Natural killer cell (primary cell): Measurements from ENCODE around the genes VSIG4 and EFNB1.

DNA sequence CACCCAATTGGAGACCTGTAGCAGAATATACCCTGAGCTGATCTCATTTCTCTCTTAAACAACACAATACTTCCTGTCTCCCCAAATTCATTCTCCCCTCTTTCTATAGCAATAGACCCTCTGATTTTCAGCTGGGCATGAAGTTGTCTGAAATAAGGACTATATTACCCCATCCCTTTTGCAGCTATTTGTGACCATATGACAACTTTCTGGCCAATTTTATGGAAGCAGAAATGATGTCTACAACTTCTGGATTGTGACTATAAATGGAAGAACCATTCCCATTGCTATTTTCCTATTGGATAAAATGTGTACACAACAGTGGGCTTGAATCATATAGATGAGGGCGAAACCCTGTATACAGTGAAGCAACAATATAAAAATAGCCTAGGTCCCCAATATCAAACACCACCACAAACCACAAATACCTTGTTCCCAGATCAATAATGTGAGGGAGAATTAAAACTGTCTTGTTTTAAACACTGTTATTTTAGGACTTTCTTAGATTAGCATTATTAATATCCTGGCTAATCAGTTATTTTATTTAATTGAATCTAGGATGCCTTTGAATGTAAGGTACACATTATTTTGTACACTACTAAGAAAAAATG is 17.3 kb downstream of the ZC4H2 start:
- PRO-cap = no peak

- PRO-cap = no peak
These were observed 161.3 kb downstream of the ZC3H12B start for GRCh38 chrX:65195895-65196420.

DNA sequence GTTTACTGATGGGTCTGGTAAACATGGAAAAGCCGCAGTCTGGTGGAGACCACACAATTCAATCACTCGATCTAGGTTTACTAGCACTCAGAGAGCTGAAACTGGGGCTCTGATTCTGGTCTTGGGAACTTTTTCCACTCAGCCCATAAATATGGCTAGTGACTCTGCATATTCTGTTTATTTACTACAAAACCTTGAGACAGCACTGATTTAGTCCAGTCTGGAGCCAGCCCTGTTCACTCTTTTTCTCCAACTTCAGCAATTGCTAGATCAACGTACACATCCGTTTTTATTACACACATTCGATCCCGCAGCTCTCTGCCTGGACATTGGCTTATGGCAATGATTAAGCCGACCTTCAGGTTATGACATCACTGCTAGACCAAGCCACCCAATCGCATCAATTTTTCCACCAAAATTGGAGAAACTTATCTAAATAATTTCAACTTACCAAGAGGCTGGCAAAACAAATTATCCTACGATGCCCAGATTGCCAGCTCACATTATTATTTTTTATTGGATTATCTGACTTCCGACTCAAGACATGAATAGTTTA is 163.2 kb downstream of the ZC3H12B start:
- PRO-cap = no peak

DNA sequence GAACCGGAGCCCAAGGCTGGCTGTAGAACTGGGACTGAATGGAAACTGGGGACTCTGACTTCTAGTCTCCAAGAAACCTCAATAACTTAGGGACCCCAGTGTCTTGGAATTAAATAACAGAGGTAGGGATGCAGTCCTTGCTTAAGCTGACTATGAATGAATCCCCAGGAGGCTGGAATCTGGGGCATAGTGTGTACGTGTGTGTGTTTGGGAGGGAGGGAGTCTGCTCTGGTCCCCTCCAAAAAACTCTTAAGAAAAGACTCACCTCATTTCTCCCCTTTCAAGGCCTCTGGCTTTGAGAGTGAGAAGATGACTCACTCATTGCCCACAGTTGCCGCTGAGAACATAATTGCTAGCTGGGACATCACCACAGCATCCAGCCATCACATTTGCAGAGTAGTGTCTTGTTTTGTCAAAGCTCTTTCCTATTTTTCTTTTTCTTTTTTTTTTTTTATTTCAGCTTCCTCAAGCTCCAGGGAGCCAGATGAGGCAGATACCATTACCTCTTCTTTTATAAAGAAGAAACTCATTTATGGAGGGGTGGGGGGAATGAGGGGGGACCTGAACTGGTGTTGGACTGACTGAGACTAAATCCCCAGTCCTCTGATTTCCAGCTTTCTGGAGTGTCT is 61.7 kb upstream of the LAS1L start:
- PRO-cap = bidirectional peak, plus-strand start at position 372 of the sequence, minus-strand start at position 251 of the sequence

DNA sequence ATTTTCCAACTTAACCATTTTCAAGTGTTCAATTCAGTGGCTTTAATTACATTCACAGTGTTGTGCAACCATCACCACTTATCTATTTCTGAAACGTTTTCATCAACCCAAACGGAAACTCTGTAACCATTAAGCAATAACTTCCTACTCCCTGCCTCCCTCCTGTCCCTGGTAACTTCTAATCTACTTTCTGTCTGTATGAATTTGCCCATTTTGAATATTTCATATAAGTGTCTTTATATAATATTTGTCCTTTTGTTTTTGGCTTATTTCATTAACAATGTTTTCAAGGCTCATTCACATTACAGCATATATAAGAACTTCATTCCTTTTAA is 57.4 kb upstream of the MSN start:
- PRO-cap = no peak

GRCh38 chrX:65705985-65706944 is 38.8 kb downstream of the MSN start:
- PRO-cap = bidirectional peak, plus-strand start at chrX:65706538, minus-strand start at chrX:65706409

GRCh38 chrX:65738126-65738657 is 70.7 kb downstream of the MSN start:
- PRO-cap = no peak

GRCh38 chrX:65742249-65742651 is 74.8 kb downstream of the MSN start:
- PRO-cap = no peak

DNA sequence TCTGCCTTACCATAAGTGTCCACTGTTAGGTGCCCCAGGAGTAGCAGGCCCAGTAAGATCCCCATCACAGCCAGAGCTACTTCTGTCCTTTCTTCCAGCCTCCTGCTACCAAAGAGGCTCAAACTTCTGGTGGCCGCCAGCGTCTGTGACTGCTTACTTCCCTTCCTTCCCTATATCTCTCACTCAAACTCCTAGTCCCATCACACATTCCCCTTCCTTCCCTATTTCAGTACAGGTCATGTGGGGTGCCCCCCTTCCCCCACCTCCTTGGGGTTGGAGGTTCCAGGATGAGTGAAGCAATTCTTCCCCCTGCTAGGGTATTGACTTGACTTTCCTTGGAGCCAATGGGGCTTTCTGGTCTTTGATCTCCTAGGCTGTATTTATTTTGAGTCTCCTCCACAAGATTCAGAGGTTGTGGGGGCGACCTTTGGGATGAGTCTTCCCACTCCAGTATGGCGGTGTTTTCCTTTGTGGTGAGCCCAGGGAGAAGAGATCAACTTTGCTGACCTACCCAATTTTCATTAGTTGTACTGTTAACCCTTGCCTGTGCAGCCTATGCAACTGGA is at the start of gene VSIG4:
Gene VSIG4, minus strand, starts transcription at position 147 of the 566 bp plus-strand sequence.
- PRO-cap = no peak

- PRO-cap = no peak
These were observed 291.7 kb upstream of the EDA2R start for GRCh38 chrX:66930619-66930990.

DNA sequence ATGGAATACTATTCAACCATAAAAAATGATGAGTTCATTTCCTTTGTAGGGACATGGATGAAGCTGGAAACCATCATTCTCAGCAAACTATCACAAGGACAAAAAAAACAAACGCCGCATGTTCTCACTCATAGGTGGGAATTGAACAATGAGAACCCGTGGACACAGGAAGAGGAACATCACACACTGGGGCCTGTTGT is 271.7 kb upstream of the AR start:
- PRO-cap = no peak

DNA sequence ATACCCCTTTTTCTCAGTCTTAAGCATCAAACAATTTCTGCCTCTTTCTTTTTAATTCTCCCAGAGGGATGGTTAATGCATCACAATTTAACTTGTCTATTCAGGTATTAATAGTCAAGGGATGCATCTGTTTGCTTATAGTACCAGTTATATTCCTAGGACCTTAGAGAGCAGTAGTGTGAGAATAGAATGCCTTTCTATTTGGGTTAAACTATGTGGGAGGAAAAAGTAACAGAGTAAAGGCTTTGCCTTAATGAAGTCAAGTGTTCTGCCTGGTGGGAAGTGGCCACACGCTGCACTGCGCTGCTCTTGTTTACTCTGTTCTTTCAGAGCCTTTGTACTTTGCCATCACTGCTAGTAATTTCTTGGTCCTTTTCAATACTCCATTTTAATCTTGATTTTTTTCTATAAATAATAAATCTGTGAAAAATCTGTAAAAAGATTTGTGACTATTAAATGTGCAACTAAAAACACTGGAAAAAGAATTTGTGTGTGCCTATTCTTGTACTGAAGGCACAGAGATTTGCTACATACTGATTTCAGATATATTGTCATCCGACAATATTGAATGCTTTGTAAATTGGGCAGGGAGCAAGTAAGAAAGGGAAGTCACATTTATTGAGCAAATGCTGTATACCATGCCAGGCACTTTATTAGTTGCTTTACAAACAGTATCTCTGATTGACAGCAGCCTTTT is 38.1 kb downstream of the YIPF6 start:
- PRO-cap = no peak

DNA sequence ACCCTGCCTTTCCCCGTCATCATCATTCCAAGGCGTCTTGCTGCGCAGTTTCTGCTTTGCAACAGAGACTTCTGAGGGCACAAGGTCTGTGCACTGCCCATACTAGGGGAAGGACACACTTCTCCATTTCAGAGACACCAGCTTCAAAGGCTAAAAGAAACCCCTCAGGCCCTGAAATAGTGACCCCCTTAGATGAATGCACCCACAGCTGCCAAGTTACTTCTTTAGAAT is 19.2 kb downstream of the STARD8 start:
- PRO-cap = no peak

DNA sequence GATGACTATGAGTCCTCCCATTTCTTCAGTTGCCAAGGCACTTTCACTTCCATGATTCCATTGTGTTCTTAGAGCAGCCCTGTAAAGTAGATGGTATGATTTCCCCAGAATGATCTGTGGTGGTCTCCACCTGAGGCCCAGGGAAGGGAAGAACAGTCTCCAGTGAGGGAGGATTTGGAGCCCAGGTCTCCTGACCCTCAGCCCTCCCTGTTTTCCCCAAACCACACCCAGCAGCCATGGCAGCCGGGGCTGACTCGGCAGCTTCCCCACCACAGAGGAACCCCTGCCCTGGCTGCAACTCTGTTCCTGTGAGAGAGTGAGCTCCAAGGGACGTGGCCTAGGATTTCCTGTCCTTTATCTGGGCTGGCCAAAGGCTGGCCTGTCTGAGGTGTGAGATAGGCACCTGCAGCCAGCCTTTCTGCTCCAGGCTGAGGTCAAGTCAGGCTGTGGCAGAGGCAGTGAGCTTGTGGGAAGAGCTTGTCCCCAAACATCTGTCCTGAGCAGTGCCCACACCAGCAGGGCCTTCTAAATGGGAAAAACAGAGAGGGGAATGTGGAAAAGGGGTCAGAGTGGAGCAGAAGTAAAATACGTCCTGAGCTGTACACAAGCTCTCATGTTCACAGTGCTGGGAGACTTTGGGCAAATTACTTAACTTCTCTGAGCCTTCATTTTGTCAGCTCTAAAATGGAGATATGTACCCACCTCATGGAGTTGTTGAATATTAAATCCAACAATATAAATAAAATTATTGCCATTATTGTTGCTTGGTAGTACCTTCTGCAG is 52.9 kb downstream of the STARD8 start:
- PRO-cap = no peak

GRCh38 chrX:68828573-68829132 is at the start of gene EFNB1:
TSS of gene EFNB1 (plus strand) at chrX:68829021.
- PRO-cap = bidirectional peak, plus-strand start at chrX:68829021, minus-strand start at chrX:68828839

DNA sequence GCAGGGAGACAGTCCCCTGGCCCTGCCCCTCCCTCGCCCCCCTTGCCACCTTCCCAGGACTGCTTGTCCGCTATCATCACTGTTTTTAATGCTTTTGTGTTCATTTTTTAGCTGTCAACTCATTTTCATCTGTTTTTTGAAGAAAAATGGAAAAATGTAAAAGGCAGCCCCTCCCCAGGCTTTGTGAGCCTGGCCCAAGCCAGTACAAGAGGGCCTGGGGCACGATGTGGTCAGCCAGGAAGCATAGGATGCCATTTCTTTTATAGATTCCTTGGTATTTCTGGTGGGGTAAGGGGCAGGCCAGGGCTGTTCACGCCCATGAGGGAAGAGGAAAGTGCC is 12.1 kb downstream of the EFNB1 start:
- PRO-cap = no peak

- PRO-cap = no peak
These were observed 1.7 kb downstream of the NALF2 start for GRCh38 chrX:69505787-69506328.

GRCh38 chrX:69533461-69533962 is 29.4 kb downstream of the NALF2 start:
- PRO-cap = no peak

- PRO-cap = no peak
These were observed 11.3 kb upstream of the DGAT2L6 start for GRCh38 chrX:70165771-70166531.

- PRO-cap = bidirectional peak, plus-strand start at chrX:70434028, minus-strand start at chrX:70433932; bidirectional peak, plus-strand start at chrX:70434368, minus-strand start at chrX:70434253
These were observed 10.4 kb upstream of the DLG3 start for GRCh38 chrX:70433843-70434978.